T-cell (primary cell): Measurements from ENCODE around the genes EIF2B5 and POLR2H.

DNA sequence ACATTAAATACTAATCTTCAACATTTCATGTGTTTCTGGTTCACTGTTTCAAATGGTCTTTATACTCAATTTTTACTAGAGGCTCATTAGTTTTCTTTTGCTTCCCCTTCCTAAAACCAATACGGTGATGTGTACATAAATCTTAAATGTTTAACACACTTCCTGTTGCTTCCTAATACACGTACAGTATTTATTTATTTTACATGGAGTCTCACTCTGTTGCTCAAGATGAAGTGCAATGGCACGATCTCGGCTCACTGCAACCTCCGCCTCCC lies 1.7 kb downstream of the PARL start:
- PRO-cap, 7 experiments: no peak in any of the 7 experiments

- PRO-cap, 7 experiments: peak in 7 of 7 experiments; most common plus-strand start chr3:184135385 (in 3); most common minus-strand start chr3:184135298 (in 3)
Observed at GRCh38 chr3:184135115-184136156, at the start of gene EIF2B5. EIF2B5 (plus strand) TSS chr3:184135358.

DNA sequence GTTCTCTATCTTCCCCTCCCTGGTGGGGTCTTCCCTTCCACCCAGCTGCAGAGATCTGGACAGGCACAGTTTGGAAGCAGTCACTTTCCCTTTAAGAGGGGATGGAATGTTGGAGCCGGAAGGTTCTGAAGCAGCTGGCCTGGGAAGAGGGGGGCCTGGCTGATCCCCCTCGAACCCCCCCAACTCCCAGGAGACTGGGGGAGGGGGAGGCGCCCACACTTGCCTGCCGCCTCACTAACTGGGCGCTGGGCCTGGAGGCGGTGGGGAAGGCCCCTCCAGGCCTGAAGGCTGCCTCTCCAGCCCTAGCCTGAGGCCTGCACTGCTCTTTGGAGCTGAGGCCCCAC lies 1.4 kb downstream of the DVL3 start:
- PRO-cap, 7 experiments: no peak in any of the 7 experiments

GRCh38 chr3:184160890-184161184 lies 5.7 kb downstream of the DVL3 start:
- PRO-cap, 7 experiments: no peak in any of the 7 experiments

- PRO-cap, 7 experiments: no peak in any of the 7 experiments
Observed at GRCh38 chr3:184175817-184176354, 1.2 kb downstream of the AP2M1 start.

- PRO-cap, 7 experiments: no peak in any of the 7 experiments
Observed at GRCh38 chr3:184187231-184187935, 1.4 kb downstream of the ABCF3 start.

DNA sequence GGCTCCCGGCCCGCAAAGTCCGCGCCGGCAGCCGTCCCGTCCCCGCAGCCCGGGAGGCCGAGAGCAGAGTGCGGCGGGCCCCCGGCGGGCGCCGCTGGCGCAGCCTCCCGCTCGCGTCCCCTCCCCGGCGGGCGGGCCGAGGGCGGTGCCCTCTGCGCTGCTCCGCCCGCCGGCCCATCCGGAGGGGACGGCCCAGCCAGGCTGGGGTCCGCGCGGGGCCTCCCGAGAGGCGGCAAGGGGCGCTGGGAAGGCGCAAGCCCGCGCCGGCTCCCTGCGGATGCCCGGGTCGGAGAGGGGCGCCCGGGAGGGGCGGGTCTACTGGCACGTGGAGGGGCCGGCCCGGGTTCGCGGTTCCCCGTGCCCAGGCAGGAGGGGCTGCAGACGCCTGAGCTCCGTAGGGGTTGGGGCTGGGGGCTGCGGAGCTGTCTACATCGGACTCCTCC lies at the start of gene POLR2H:
POLR2H (plus strand) TSS at position 177 of the 443 bp plus-strand sequence.
- PRO-cap, 7 experiments: peak in 3 of 7 experiments; most common plus-strand start position 204 of the sequence (in 3); most common minus-strand start position 48 of the sequence (in 1)

DNA sequence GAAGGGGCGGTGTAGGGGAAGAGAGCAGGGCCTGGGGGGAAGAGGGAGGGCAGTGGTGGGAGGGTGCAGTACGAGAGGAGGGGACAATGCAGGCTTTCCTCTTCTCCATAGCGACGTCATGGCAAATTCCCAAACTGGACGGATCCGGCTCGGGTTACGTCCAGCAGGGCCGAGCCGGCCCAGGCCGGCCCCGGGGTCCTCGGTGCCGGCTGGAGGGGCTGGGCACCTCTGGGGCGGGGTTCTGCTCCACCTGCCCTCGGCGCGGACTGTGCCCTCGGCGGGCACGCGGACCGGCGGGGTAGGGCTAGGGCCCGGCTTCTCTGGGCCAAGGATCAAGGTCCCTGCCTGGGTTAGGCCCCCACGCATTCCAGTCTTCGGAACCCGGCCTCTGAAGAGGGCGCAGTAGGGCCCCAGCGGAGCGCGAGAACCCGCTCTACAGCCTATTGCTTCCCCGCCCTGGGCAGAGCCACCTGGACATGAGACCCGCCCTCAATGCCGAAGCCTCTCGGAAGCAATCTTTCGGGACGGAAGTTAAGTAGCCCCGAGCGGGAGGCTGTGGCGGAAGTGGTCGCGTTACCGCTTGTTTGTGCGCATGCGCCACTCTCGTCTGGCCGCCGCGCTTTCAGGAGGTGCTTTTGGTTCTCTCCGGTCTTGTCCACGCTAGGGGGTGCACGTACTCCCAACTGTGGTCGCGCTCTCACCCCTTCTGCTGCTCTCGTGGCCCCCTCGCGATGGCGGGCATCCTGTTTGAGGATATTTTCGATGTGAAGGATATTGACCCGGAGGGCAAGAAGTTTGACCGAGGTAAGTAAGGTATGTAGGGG lies 1.5 kb downstream of the POLR2H start:
- PRO-cap, 7 experiments: peak in 7 of 7 experiments; most common plus-strand start position 600 of the sequence (in 7); most common minus-strand start position 507 of the sequence (in 7)

DNA sequence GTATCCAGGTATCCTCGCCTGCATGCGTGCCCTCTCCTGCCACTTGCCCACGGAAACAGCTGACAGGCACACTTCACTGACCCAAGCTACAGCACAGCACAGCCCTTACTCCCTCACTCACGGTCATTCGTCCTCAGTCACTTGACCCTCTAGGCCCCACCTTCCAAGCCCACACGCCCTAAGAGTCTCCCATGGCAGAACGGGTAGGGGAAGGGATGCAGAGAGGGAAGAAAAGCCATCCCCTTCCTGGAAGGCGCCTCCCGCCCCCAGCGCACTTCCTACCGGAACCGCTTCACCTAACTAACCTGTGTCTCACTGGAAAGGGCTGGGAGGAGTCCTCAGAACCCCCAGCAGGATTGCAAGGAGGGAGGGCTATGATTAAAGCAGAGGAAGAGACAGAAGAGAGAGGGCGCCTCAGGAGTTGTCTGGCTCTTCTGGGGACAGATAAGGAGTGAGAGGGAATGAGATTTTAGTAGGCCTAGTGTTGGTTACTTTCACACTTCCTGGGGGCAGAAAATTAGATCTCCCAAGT lies 22.9 kb downstream of the EPHB3 start:
- PRO-cap, 7 experiments: no peak in any of the 7 experiments

GRCh38 chr3:184666501-184666735 lies 45.4 kb downstream of the MAGEF1 start:
- PRO-cap, 7 experiments: no peak in any of the 7 experiments

GRCh38 chr3:185153308-185154053 lies 621 bp upstream of the C3orf70 start:
- PRO-cap, 7 experiments: no peak in any of the 7 experiments

DNA sequence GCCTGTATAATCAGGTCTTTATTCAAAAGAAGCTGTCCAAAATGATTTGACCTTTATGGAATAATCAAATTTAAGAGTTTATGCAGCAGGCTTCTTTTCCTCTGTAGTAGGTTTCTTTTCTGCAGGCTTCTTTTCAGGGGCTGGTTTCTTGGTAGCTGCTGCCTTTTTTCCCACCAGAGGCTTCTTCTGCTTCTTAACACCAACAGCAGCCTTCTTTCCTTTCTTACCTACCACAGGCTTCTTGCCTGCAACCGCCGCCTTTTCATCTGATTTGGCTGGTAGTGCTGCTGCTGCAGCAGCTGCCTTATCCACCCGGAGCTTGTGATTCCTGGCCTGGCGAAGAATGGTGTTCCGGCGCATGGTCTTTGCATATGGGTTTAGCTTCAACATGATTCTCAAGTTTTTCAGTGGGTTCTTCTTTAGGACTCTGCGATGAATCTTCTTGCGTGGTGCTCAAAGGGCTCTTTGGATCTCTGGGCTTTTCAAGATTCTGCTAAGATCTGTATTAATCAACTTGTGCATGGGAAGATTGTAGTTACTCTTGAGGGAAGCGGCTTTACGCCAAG lies 54.6 kb downstream of the MAP3K13 start:
- PRO-cap, 7 experiments: no peak in any of the 7 experiments

- PRO-cap, 7 experiments: no peak in any of the 7 experiments
Observed at GRCh38 chr3:185417983-185418952, 55.3 kb downstream of the MAP3K13 start.

DNA sequence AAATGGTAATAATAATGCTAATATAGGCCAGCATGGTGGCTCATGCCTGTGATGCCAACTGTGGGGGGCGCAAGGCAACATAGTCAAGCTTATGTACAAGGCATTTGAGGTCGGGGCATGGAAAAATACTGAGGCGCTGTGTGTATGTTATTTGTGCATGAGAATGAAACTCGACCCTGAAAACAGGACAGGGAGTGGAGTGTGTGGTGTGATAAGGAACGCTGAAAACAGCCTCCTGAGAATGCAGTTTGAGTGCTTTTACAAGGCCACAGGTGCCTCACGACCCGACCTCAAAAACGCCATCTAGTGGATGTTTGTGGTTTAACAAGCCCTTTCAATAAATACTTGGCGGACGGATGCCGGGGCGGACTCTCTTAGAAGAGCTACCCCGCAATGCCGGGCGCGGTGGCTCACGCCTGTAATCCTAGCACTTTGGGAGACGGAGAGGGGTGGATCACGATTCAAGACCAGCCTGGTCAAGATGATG lies 6.6 kb upstream of the LIPH start:
- PRO-cap, 7 experiments: no peak in any of the 7 experiments

DNA sequence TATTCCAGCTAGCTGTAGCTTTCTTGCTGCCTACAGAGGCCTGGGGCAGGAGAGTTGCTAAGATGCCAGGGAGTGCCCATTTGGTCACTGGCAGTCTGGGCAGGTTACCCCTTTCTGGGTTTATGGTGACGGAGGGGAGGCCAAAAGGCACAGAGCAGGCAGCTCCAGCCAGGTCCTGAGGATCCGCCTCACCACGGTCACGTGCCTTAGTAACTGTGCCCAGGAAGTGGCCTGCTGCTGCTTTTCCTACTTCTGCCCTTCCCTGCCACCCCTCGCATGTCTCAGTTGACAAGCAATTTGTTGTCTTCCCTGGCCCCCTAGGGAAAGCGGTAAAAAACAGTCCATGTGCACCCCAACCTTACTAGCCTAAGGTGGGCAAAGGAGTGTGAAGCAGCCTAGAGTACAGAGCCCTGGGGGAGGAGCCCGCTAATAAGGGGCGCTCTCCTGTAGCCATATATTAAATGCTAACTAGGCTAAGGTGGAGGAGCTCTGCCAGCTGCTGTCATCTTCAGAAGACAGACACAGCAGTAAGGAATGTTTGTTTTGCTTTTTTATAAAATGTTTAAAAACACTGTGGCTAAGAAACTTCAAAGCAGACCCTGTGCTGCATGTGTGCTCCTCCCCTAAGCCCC lies 9.1 kb upstream of the LIPH start:
- PRO-cap, 7 experiments: no peak in any of the 7 experiments

- PRO-cap, 7 experiments: no peak in any of the 7 experiments
Observed at GRCh38 chr3:185660423-185660801, 74.3 kb downstream of the SENP2 start.

GRCh38 chr3:185729385-185729826 lies 95.4 kb downstream of the IGF2BP2 start:
- PRO-cap, 7 experiments: no peak in any of the 7 experiments

- PRO-cap, 7 experiments: no peak in any of the 7 experiments
Observed at GRCh38 chr3:185756112-185757308, 68.3 kb downstream of the IGF2BP2 start.

DNA sequence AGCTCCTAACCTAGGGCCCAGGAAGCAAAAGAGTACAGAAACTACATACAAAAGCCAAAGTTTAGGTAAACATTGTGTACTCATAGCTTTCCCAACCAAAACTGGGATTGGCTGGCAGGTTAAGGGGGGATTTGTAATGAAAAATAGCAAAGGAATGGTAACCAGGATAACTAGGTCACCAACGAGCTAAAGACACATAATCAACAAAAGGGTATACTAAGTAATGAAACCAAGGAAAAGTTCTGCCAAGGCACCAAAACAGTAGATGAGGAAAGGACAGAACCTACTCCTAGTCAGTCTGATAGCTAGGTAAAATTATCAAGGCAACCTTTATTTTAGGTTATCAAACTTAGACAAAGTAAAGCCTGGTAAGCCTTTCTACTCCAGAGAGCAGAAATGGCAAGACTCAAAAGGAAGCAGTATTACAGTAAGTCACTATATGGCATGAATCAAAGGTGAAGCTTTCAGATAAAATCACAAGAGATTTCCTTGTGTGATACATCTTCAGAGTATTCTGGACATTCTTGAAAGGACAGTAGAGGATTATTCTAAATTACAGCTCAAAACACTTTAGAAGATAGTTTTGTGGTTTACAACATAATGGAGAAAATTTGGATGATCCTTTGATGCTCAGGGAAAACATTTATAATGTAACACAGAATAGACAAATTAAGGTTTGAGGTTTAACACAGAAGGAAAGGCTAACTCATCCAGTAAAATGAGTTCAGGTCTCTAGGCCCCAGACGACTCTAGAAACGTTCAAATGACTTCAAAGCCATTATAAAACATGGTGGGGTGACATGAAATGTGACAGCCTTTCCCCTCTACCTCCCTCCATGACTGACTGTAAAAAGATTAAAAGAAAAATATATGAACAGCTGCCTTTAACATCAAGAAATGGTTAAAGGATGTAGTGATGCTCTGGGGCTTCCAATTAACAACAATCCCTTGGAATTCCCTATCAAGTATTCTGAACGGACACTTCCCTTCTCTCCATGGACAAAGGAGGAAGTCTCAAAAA lies 9.9 kb downstream of the TRA2B start:
- PRO-cap, 7 experiments: no peak in any of the 7 experiments

- PRO-cap, 7 experiments: no peak in any of the 7 experiments
Observed at GRCh38 chr3:185931383-185932026, 6.3 kb downstream of the TRA2B start.